Measurements from ENCODE around the genes TANC2 and LIMD2.

DNA sequence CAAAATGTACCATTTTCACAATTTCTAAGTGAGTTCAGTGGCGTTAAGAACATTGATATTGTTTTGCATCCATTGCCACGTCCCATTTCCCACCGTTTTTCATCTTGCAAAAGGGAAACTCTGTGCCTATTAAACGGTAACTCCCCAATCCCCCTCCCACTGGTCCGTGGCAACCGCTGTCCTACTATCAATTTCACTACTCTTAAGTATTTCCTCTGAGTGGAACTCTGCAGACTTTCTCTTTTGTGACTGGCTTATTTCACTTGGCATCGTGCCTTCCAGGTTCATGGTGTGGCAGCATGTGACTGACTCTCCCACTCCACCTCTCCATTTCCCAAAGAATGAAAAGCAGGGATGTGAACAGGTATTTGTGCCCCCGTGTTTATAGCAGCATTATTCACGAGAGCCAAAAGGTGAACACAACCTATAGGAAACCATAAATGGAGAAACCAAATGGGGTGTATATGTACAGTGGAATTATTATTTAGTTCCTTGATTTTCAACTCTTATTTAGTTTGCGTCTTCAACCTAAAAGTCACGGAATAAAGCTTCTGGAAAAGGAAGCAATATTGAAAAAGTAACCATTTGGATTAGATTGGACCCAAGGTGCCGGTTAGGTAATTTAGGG lies 1.2 kb upstream of the USP32 start:
- RAMPAGE, long total RNA: no peak
- RRBS: no CpG with 5 or more reads among the region's 12 CpGs

DNA sequence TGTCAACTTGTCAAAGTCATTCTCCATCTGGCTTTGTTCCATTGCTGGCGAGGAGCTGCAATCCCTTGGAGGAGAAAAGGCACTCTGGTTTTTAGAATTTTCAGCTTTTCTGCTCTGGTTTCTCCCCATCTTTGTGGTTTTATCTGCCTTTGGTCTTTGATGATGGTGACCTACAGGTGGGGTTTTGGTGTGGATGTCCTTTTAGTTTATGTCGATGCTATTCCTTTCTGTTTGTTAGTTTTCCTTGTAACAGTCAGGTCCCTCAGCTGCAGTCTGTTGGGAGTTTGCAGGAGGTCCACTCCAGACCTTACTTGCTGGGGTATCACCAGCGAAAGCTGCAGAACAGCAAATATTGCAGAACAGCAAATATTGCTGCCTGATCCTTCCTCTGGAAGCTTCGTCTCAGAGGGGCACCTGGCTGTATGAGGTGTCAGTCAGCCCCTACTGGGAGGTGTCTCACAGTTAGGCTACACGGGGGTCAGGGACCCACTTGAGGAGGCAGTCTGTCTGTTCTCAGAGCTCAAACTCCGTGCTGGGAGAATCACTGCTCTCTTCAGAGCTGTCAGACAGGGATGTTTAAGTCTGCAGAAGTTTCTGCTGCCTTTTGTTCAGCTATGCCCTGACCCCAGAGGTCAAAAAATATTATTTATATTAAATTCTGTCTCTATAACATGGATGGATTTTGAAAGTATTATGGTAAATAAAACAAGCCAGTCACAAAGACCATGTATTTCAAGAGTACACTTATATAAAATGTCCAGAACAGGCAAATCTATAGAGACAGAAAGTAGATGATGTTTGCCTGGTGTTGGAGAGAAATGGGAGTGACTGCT lies 38.1 kb downstream of the APPBP2 start:
- RAMPAGE, long total RNA: no peak
- RRBS: no CpG with 5 or more reads among the region's 6 CpGs

DNA sequence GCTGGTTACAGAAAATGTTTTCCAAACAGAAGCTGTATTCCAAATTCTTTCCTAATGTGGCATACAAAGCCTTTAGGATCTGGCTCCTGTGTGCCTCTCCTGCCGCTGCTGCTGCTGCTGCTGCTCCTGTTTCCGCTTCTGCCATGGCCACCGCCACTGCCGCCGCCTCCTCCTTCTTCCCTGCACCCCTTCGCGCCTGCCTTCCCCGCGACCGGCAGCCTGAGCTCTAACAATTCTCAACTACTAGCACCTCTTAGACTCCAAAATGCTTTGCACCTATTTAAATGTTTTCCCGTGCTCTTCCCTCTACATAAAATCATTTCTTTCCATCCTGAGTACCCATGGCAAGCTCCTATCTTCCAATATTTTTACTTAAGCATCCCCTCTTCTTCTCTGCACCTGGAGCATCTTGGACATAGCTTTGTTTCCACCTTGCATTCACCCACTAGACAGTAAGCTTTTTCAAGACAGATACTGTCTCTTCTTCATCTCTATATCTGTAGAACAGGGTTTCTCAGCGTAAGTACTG lies 263.7 kb upstream of the TBX2 start:
- RAMPAGE, long total RNA: no peak
- RRBS: no CpG with 5 or more reads among the region's 12 CpGs

DNA sequence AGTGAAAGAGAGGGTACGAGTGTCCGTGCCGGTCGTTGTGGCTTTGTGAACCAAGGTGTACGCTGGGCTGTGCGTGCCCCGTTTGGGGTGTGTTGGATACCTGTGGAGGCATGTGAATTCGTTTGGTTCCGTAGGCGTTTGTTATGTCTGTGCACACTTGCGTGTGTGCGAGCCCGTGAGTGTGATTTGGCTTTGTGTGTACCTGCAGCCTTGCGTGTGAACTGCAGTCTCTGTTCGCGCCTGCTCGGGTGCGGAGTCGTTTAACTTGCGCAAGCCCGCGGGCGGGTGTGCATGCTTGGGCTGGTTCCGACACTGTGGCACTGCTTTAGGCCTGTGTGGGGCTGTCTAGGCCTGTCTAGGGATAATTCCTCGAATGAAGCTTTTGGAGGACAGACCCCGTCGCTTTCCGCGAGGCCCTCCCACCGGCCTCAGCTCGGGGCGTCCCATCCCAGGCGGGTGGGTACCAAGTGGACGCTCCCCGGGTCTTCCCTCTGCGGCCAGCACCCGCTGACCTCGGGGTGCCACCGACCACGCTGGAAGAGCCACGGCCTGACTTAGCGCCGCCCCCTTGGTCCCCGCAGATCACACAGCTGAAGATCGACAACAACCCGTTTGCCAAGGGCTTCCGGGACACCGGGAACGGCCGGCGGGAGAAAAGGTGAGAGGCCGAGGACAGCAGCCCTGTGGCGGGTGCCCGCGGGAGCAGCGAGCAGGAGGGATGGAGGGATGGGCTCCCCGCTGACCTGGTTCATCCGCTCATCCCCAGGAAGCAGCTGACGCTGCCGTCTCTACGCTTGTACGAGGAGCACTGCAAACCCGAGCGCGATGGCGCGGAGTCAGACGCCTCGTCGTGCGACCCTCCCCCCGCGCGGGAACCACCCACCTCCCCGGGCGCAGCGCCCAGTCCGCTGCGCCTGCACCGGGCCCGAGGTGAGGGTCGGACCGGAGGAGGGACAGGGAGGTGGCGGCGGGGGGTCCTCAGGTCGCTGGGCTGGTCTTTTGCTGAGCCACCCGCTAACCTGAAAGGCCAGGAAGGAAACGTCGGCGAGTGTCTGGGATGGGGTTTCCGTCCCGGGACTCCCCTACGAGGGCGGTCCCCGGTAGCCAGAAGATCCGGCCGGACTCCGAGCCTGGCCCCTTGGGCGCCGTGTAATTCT lies 4.6 kb downstream of the TBX2 start:
- RAMPAGE, long total RNA: no peak
- RRBS: 14% methylated on average over 6 of the region's 100 CpGs

GRCh38 chr17:61456099-61456510 lies 3.9 kb downstream of the TBX4 start:
- RAMPAGE, long total RNA: no peak
- RRBS: no CpG with 5 or more reads among the region's 20 CpGs

- RAMPAGE, long total RNA: no peak
- RRBS: no CpG with 5 or more reads among the region's 11 CpGs
Observed at GRCh38 chr17:61489368-61489722, 37.1 kb downstream of the TBX4 start.

DNA sequence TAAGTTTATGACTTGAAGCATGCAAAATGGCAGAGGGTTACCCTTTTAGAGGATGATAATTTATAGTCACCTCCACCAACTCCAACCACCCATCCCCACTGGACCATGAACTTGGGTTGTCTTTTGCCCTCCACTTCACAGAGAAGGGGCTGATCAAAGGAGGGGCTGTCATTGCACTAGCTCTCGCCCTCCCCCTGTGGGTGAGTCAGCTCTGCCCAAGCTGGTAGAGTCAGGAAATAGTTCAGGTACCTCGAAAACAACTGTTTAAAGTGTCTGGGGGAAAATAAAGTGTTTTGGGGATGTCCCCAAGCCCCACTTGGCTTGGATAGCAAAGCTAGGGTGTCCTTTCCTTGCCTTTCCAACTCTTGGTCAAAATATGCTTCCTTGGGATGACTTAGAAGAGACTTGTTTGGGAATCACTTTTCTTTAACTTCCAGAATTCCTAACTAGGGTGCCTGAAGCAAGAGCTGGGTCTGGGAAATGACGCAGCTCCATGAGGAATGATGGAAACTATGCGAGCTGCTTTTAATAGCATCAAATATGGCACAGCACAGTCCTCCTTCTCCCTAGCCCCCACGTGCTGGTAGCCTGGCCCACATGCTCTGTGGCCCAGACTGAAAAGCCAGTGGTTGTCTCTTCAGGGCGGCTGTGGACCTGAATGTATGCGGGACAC lies 40.7 kb downstream of the TBX4 start:
- RAMPAGE, long total RNA: no peak
- RRBS: no CpG with 5 or more reads among the region's 7 CpGs

DNA sequence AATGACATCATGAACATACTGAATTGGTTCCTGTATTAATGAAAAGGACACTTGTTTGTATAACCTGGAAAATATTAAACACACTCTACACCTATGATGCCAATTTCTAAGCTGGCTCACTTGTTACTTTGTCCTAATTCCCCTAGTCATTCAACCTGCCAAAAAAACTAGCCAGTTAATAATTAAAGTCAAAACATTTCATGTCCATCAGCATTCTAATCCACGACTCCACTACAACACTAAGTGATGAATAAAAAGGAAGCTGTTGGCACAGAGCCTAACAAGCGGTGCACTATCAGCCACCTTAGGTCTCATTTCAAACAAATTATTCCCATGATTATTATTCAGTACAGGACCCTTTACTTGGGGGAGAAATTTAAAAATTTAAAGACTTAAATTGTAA lies 12.1 kb downstream of the MED13 start:
- RAMPAGE, long total RNA: no peak
- RRBS: no CpG with 5 or more reads among the region's 2 CpGs

DNA sequence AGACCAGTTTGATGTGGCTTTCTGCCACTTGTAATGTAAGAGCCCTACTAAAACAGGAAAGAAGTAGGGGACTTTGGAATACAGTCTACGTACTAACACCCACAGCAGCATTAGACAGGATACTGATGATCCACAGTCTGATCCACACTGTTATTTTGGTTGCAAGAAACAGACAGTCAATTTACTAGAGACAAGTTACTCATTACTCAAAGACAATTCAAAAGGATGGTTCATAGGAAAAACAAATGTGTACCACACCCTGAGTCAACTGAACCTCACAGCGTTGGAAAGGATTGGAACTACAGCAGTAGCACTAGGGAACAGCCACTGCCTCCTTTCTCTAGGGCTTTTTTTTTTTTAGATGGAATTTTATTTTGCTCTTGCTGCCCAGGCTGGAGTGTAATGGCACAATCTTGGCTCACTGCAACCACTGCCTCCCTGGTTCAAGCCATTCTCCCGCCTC lies 46.0 kb upstream of the MED13 start:
- RAMPAGE, long total RNA: no peak
- RRBS: no CpG with 5 or more reads among the region's 3 CpGs

- RAMPAGE, long total RNA: no peak
- RRBS: no CpG with 5 or more reads among the region's 5 CpGs
Observed at GRCh38 chr17:62543485-62544514, 65.2 kb downstream of the TLK2 start.

- RAMPAGE, long total RNA: no peak
- RRBS: no CpG with 5 or more reads among the region's 7 CpGs
Observed at GRCh38 chr17:62806387-62807158, 1.5 kb downstream of the MARCHF10 start.

DNA sequence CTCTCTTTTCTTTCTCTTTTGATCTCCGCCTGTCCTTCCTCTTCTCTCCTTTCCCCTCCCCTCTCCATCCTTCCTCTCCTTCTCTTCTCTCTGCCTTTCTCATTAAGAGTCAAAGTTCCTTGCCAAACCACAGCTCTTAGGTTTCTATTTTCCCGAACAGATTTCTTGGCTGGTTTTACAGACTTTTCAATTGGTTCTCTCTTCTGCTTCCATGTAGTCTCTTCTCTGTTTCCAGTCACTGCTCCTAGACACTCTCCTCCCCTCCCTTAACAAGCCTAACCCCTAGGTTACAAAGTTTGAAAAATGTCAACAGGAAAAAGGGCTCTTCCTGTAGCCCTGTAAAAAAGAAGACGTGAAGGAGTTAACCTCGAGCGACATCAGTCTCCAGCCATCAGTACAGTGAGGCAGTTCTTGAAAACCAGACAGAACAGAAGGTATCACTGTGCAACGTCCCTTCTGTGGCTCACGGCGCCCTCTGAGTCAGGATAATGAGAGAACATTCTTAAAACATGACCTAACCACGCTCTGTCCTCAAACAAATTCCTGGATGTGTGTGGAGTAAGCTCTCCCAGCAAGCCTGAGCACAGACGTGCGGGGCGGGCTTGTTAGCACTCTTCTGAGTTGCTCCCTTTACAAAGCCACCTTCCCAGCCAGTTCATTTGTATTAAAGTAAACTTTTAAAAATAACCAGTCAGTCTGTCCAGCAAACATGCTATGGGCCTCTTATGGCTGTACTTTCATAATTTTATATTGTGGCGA lies 11.6 kb upstream of the MARCHF10 start:
- RAMPAGE, long total RNA: no peak
- RRBS: no CpG with 5 or more reads among the region's 13 CpGs

DNA sequence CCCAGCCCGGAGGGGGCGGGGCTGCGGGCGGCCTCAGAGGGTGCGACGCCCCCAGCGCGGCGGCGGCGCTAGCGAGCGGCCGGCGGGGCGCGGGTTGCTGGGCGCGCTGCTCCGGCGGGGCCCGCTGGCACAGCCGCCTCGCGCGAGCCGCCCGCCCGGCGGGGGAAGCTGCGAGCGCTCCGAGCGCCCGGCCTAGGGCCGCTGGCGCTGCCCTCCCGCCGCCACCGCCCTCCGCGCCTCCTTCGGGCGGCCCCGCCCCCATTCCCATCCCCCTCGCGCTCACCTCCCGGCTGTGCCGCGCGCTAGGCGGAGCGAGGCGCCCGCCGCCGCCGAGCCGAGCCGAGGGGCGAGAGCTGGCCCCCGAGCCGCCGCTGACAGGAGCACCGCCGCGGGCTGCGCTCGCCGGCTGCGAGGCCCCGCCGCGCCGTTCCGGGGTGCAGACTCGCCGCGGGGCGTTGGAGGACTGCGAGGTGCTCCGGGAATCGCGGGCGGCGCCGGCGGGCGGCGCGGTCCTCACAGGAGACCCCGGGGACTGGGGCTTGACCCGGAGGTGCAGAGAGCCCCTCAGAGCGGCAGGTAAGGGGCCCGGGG lies at the start of gene TANC2:
Gene TANC2 (plus strand): TSS at position 62 of the 591 bp plus-strand sequence.
- RAMPAGE, long total RNA: no peak
- RRBS: 1% methylated on average over 37 of the region's 95 CpGs

DNA sequence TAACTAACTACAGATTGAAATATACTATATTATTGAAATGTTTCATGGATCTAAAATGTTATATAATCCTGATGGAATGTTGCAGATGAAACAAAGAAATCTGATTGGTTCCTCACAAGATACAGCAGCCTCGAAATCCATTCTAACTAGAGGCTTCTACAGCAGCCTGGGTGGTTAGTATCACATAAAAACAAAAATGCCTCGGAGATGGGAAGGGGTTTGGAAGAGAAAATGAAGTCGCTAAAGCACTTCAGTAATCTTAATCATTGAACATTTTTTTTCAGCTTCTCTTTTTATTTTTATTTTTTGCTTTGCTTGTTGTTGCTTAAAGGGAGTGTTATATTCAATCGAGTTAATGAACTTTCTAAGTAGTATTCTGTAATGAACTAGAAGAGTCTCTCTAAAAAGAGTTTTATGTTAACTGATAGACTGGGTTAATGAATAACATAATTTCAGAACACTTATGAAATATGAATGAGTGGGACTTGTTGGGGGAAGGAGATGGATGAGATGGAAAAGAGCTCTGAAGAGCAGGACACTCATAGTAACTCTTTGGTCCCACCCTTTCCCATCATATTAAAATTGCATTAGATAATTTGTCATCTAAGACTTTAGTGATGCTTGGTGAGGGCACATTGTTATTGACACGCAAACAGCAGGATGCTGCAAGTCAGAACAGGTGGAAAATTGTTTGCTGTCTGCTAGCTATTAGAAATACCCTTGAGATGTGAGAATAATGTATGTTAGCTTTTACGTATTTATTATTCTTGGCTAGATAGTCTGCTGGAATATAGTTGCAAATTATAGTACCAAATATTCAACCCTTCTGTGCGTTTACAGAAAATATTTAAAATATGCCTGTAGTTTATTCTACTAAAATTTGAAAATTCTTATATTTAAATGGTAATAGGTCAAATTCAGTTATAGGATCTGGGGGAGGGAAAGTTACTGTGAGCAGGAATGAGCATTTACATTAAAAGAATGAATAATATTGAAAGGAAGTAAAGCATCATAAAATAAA lies 75.6 kb downstream of the TANC2 start:
- RAMPAGE, long total RNA: no peak
- RRBS: no CpG with 5 or more reads among the region's 7 CpGs

DNA sequence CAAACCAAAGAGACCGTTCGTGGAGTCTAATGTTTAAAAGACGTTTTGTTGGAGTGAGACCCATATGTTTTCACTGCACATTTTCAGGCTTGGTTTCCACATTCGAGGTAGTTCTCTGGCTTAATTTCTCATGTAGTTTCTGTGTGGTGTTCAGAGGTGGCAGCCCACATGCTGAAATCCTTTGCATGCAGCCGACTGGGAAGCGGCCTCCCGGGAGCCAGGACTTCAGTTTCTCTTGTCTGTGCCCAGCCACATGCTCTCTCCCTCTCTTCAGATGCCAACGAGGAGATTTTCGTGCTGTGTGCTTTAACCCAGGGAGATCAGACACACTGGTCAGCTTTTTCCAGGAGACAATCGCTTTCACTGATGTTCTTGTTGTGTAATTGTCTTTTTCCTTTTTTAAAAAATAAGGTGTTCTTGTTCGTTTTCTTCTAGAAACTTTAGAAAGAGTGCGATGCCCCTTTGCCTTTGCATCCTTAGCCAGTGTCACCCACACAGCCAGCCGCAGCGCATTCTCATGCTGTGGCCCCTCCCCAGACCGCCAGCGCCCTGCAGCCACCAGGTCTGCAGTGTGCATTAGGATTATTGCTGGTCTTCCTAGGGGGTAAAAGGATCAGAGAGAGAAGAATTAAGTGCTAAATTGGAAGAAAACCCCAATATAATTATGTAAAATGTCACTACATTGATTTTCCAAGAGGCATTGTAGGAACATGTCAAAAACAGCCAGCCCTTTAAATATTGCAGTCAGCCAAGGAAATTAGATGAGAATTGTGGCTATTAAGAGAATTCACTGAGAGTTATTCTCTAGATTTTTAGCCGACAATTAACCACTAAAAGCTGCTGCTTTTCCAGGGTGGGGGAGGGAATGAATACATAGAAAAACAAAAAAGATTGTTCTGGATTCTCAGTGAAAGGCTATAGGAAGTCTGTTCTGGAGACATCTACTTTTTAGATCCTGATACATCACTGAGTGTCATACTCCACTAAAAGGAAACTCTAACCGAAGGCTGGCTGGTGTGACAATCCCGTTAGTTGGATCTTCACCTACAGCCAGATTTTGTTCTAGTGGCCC lies 23.9 kb downstream of the CYB561 start:
- RAMPAGE, long total RNA: no peak
- RRBS: no CpG with 5 or more reads among the region's 19 CpGs

- RAMPAGE, long total RNA: no peak
- RRBS: 92% methylated on average over 9 of the region's 31 CpGs
Observed at GRCh38 chr17:63433602-63434536, 12.2 kb downstream of the CYB561 start.

DNA sequence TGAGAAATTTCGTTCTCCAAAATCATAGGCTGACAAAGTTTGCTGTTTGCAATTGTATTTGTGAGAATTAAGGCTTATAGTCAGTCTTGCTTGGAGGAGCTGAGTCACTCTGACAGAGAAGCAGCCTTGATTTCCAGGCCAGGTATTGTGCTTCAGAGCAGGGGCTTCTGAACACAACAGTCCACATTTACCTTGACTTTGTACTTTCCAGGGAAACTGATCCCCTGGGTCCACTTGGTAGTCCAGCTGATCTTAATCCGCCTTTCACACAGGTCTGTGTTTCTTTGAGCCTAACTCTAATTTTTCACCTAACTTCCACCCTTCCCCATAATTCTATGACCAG lies 3.2 kb upstream of the TACO1 start:
- RAMPAGE, long total RNA: no peak
- RRBS: no CpG with 5 or more reads among the region's 2 CpGs

DNA sequence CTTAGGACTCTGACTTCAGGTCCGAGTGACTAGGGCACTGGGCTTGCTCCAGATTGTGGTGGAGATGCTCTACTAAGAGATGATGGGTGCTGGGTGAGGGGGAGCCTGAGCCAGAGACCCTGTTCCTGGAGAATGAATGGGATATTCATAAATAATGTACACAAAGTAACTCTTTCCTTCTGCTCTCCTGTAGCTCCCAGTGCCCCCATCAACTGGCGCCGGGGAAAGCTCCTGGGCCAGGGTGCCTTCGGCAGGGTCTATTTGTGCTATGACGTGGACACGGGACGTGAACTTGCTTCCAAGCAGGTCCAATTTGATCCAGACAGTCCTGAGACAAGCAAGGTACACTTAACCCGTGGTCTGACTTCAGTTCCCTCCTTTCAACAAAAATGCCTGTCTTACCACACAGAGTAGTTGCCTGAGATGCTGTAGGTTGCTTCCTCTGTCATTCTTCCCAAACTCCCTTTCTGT lies 9.8 kb downstream of the LIMD2 start:
- RAMPAGE, long total RNA: no peak
- RRBS: no CpG with 5 or more reads among the region's 8 CpGs

GRCh38 chr17:63691907-63692581 lies 7.9 kb downstream of the LIMD2 start:
- RAMPAGE, long total RNA: no peak
- RRBS: no CpG with 5 or more reads among the region's 12 CpGs

- RAMPAGE, long total RNA: start-site peak on the minus strand at chr17:63700089-63700129, 295 and 356 reads in 2 replicates
- RRBS: 1% methylated on average over 77 of the region's 151 CpGs
Observed at GRCh38 chr17:63699602-63700628, at the start of gene LIMD2. TSS of gene LIMD2 (minus strand) at chr17:63700125.

Measured in kidney epithelial cell (primary cell).